MCF 10A (cell line): ENCODE data around the genes HUS1 and CDC14C.

GRCh38 chr7:46281238-46281639 lies 360.2 kb upstream of the IGFBP3 start:
- PRO-cap, result no peak
- RRBS, result no CpG with 5 or more reads among the region's 2 CpGs

GRCh38 chr7:46678099-46678633 lies 757.1 kb upstream of the IGFBP3 start:
- PRO-cap, result no peak

DNA sequence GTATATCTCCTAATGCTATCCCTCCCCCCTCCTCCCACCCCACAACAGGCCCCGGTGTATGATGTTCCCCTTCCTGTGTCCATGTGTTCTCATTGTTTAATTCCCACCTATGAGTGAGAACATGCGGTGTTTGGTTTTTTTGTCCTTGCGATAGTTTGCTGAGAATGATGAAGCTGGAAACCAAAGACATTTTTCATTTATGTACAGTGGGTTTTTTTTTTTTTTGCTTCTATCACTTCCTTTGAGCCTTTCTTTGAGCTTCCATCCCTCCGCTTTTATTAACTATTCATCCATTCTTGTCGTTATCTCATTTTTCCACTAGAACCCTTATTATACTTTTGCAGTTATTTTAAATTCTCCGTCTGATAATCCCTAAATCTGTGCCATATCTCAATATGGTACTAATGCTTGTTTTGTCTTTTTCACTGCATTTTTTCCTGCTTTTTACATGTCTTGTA lies 780.1 kb downstream of the TNS3 start:
- PRO-cap, result no peak
- RRBS, result no CpG with 5 or more reads among the region's 6 CpGs

- PRO-cap, result no peak
- RRBS, result no CpG with 5 or more reads among the region's 3 CpGs
These were observed 621.0 kb downstream of the TNS3 start for GRCh38 chr7:46960802-46961402.

- PRO-cap, result no peak
- RRBS, result no CpG with 5 or more reads among the region's 3 CpGs
These were observed 434.6 kb downstream of the TNS3 start for GRCh38 chr7:47147021-47147911.

DNA sequence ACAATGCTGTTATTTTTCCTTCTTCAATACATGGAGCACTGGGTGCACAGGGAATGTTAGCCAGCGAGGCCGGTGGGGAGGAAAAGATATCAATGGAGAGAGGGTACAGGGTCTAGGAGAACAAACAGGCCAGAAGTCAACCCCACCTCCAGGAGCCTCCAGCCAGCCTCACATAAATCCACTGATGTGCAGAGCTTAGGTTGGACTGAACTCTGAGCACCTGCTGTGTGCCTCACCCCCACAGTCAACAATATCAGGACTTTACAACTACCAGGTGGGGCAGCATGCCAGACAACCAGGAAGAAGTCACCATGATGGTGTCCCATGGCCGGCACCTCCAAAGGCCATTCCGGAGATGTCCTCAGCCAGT lies 390.2 kb downstream of the TNS3 start:
- PRO-cap, result no peak
- RRBS, result no CpG with 5 or more reads among the region's 4 CpGs

DNA sequence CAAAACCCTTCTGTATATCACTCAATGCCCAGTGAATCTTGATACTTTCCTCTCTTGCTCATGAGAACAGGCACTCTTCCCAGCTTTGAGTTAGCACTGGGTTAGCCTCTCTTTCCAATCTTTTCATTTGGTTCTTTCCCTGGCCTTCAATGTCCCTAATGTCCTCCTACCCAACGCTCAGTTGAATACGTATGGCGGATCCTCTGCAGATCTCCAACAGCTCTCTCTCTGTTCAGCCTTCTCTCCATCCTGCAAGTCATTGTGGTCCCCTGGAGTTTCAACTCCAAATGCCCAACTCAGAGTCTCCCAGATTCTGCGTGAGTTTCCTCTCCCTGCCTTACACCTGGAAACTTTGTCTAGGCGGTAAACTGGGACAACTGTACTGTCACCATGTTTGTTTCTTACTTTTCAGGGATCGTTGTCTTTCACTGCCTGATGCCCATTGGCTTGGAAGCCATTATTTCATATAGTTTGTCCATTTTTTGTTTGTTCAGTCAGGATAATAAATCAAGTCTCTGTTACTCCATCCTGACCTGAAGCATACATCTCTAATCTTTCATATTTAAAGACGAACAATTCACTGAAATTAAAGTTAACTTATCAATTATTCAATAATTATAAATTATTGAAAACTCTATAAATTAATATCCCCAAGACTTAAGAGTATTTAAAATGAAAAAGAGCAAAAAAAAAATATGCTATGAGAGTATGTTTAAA lies 273.0 kb downstream of the TNS3 start:
- PRO-cap, result no peak
- RRBS, result no CpG with 5 or more reads among the region's 7 CpGs

DNA sequence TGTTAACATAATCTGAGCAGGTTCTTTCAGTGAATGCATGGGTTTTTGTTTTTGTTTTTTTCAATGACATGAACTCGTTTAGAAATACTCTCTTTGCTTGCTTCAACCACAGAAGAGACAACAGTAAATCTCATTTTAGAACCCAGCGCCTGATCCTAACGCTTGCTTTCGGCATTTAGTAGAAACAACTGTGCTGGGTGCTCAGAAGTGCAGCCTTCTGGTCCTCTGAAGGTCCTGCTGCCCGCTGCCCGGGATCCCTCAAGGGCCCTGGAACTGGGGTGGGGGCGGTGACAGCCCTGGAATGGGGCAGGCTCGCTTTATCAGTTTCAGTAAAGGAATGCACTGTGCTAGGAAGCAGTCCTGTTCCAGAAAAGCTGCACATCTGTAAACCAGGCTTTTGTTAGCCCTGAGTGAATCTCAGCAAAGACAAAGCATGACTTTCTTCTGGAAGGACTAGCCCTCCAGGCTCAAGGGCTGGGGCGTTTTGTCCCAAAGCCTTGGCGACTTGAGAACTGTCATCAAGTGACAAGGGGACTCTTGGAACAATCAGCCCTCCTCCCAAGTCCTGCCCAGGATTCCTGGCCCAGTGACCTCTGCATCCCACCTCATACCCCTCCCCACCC lies 254.6 kb downstream of the TNS3 start:
- PRO-cap, result no peak
- RRBS, result no CpG with 5 or more reads among the region's 10 CpGs

DNA sequence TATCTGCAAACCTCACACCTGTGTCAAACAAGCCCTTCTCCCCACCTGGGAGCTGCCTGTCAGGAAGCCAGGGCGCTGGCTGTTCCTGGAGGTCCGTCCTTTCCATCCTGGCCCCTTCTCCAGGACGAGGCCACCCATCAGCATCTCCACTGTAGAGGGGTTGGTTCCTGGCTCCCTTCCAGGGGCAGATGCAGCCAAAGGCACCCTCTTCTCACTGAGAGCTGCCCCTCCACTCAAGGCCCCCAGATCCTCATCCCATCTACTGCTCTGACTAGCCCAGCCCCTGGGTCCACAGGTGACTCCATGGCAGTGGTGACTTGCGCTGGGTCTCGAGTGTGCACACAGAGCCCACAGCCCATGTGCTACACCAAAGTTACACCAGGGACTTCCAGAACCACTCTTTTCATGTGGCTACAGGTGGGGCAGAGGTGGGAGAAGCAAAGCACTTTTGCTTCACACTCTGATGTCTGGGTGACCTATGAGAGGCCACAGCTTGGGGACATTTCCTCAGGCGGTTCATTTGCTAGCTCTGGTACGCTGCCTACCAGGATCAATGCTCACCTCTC lies 229.3 kb downstream of the TNS3 start:
- PRO-cap, result no peak
- RRBS, result no CpG with 5 or more reads among the region's 7 CpGs

- PRO-cap, result bidirectional peak, plus-strand start at chr7:47452593, minus-strand start at chr7:47452493
- RRBS, result no CpG with 5 or more reads among the region's 5 CpGs
These were observed 129.6 kb downstream of the TNS3 start for GRCh38 chr7:47452187-47452813.

DNA sequence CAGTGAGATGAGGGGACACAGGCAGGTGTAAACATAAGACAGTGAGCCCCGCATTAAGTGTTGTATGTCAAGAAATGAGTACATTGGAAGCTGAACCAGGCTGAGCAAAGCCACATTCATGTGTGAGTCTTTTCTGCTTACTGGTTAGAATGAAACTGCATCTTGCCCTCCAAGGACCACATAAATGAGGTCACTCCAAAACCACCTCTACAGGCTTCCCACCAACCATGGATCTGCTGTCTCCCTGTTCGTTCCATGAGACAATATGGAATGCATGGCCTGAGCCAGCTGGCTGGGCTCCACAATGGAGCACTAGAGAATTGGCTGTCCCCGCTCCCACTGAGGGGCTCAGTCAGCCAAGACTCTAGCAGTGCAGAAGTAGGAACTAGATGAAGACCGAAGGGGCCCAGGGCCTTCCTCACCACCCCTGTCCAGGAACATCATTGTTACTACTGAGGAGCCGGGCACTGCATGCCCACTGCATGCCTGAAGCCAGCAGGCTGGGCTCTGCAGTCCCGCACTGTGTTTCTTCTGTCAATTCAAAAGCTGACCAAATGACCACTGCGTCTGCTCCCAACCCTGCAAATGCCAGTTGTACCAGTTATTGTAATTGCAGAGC lies 120.7 kb downstream of the TNS3 start:
- PRO-cap, result no peak
- RRBS, result no CpG with 5 or more reads among the region's 7 CpGs

DNA sequence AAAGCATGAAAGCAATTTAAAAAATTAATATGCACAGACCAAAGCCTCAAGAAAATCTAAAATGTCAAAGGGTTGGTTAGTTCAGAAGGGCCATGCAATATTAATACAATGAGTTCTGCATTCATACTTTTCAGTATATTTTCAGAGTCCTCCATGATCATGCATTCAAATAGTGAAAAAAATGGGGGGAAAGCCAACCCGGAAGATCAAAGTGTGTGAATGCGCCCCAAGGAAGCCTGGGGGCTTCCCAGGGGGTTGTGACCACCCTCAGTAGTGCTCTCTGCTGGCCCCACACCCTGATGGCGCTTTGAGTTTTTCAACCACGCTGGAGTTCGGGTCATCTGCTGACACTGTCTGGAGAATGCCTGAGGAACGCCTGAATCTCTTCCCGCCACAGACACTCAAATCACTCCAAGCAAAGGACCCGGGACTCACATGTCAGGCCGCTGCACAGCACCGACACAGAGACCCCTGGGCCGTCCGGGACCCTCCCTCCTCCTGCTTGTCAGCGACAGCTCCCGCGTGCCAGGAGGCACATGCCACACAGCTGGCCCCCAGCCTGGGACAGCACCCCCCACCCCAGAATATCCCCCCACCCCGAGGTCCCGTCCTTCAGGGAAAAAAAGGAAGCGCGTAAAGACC lies 1.0 kb downstream of the TNS3 start:
- PRO-cap, result bidirectional peak, plus-strand start outside the sequence, minus-strand start at position 538 of the sequence
- RRBS, result 1% methylated on average over 5 of the region's 19 CpGs

GRCh38 chr7:47587297-47587906 lies 5.5 kb upstream of the TNS3 start:
- PRO-cap, result no peak
- RRBS, result no CpG with 5 or more reads among the region's 9 CpGs

DNA sequence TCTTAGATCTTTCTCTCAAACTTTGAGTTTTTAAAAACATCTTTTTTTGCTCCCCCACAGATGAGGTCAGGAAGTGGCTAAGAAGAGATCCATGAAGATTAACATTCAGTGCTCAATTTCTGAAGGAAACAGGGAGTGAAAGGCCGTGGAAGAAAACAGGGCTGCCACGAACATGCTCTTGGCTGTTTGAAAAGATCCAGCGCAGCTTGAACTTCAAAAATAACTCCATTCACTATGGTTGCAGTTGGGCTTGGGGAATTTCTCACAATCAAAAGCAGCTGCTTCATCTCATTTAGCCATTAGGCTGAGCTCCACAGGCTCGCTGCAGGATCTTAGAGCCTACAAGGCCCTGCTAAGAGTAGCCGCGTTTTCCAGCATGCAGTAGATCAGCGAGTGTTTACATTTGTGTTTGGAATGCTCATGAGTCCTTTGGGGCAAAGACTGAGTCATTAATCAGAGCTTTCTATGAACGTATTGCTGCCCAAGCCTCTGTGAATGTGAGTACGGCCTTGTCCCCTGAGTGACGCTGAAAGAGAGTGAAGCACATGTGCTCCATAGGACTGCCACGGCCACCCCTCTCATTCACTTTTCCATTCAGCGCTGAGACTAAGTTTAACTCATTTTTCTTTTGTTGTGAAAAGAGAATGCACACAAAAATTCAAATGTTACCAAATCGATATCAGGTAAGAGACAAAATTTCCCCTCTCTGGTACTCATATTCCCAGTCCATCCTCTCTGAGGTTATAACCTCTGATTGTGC lies 41.3 kb upstream of the TNS3 start:
- PRO-cap, result no peak
- RRBS, result no CpG with 5 or more reads among the region's 13 CpGs

DNA sequence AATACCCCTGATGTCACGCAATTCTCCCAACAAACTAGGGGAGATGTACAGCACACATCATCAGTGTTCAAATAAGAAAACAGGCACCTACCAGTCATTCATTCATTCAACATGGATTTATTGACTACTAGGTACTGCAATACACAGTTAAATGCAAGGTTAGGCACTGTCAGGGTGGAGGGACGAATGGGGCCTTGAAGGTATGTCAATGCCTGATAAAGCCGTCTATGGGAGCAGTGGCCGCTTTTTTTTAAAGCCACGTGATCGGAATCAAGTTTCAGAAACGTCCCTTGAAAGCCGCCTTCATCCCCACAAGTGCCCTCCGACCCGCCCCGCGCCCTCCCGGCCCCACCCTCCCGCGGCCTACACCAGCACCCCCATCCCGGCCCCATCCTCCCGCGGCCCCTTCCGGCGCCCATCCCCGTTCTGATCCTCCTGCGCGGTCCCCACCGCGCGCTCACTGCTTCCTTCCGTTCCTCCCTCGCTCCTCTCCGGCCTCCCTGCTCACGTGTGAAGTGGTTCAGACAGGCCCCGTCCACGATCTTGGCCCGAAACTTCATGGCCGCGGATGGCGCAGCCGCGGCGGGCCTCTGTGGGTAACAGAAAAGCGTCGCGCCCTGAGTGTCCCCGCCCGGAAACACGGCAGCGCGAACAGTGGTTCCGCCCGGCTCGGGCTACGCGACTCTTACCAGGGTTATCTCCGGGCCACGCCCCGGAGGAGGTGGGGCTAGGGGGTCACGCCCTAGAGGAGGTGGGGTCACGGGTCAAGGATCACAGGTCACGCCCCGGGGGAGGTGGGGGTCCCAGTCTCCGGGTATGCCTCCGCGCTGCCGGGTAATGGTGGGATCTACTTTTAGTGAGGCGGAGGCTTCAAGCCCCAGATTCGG lies at the start of gene HUS1:
Gene HUS1 (minus strand): TSS at position 656 of the 887 bp plus-strand sequence.
- PRO-cap, result bidirectional peak, plus-strand start at position 391 of the sequence, minus-strand start at position 317 of the sequence; bidirectional peak, plus-strand start at position 418 of the sequence, minus-strand start at position 462 of the sequence; bidirectional peak, plus-strand start at position 543 of the sequence, minus-strand start at position 570 of the sequence
- RRBS, result 1% methylated on average over 17 of the region's 65 CpGs

- PRO-cap, result no peak
- RRBS, result no CpG with 5 or more reads among the region's 31 CpGs
These were observed 1.0 kb downstream of the UPP1 start for GRCh38 chr7:48089953-48090586.

DNA sequence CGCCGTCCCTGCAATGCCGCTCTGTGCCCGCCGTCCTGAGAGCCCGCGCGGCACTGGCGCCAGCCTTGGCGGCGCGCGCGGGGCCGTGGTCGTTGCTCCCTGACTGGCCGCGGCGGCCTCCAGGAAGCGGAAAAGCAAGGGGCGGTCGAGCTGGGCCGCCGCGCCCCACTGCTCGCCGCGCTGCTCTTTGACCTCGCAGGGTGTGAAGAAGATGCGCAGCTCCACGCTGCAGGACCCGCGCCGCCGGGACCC lies at the start of gene CDC14C:
Gene CDC14C (plus strand): TSS at position 86 of the 252 bp plus-strand sequence.
- PRO-cap, result no peak
- RRBS, result no CpG with 5 or more reads among the region's 35 CpGs

- PRO-cap, result no peak
- RRBS, result no CpG with 5 or more reads among the region's 12 CpGs
These were observed 23.6 kb downstream of the ZPBP start for GRCh38 chr7:50069111-50070086.

DNA sequence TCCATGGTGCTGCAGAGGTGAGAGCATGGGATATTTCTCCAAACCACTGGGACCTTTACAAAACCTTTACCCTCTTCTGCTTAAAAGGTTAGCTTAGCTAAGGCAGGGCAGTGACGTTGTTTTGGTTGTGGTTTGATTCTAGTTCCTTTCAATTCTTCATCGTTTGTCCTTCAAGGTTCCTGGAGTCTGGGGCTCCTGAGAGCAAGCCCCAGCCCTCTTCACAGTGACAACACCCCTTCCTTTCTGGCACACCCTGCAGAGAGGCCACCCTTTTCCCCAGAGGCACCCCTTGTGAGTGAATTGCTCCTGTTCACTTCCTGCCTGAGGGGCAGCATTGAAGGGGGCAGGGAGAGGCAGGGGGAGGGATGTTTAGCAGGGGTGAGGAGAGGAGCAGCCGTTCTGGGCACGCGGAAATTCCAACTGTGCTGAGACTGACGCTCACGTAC lies 71.9 kb downstream of the SPATA48 start:
- PRO-cap, result no peak
- RRBS, result no CpG with 5 or more reads among the region's 7 CpGs

DNA sequence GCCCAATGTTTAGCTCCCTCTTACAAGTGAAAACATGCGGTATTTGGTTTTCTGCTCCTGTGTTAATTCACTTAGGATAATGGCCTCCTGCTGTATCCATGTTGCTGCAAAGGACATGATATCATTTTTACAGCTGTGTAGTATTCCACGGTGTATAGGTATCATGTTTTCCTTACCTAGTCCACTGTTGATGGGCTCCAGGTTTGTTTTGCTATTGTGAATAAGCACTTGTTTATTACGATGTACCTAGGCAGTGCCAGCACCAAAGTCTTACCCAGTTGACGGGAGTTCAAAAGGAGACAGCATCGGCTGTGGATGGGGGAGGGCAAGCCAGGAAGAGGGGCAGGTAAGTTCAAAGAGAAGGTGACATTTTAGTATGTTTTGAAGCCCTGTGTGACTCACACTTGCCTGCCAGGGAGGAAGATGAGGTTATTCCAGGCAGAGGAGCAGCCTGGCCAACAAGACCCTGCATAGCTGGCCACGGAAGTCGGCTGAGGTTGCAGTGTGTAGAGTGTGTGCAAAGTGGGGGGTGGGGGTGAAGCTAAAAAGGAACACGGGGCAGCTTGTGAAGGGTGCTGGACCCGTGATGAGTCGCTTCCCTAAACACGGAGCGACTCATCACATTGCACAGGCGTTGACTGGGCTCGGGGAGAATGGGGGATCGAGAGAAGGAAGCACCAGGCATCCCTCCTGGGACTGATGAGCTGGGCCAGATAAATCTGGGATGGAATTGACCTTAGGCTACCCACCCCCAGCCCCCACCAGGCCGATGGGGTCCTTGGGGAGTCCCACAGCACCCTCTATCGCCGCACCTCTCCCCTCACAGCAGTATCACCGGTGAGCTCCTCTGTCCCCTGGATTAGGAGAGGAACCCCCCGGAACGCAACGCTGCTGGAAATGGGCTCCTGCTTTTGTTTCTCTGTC lies 98.0 kb upstream of the IKZF1 start:
- PRO-cap, result no peak
- RRBS, result no CpG with 5 or more reads among the region's 22 CpGs